ENCODE measurements around a stretch of chr1.

GRCh38 chr1:8860635-8861367 lies 17.7 kb downstream of the ENO1 start:
- RRBS, 2 experiments = no CpG with 5 or more reads among the region's 20 CpGs
CAGE:
- cytosol, long polyA minus RNA = no peak
- cytosol, long polyA plus RNA = start-site peak on the plus strand at chr1:8861006-8861336, 72 and 11 reads in 2 replicates
- long polyA plus RNA = start-site peak on the plus strand at chr1:8861108-8861128, 8 and 17 reads in 2 replicates
- nucleus, long polyA minus RNA = no peak
- nucleus, long polyA plus RNA = no peak

GRCh38 chr1:8874794-8876011 lies 3.3 kb downstream of the ENO1 start:
- RRBS, 2 experiments = no CpG with 5 or more reads among the region's 16 CpGs
CAGE:
- cytosol, long polyA minus RNA = no peak
- cytosol, long polyA plus RNA = no peak
- long polyA plus RNA = no peak
- nucleus, long polyA minus RNA = start-site peak on the minus strand at chr1:8875816-8875863, 29 reads
- nucleus, long polyA plus RNA = no peak

DNA sequence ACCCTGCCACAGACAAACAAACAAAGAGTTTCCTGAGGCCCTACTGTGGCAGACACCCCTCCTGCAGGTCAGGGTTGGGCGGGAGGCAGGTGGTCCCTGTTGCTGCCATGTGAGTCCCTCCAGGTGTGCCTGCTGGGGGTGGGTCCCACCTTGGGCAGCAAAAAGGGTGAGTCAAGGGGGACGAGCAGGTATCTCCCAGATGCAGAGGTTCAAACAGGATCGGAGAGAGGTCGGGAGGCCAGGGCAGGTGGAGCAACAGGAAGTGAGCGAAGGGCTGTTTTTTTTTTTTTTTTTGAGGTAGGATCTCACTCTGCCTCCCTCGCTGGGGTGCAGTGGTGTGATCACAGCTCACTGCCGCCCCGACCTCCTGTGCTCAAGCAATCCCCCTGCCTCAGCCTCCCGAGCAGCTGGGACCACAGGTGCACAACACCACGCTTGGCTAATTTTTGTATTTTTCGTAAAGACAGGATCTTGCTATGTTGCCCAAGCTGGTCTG lies 39.4 kb downstream of the SLC2A7 start:
- RRBS, 2 experiments = no CpG with 5 or more reads among the region's 11 CpGs
CAGE:
- cytosol, long polyA minus RNA = no peak
- cytosol, long polyA plus RNA = no peak
- long polyA plus RNA = no peak
- nucleus, long polyA minus RNA = no peak
- nucleus, long polyA plus RNA = no peak

- RRBS, 2 experiments = no CpG with 5 or more reads among the region's 6 CpGs
CAGE:
- cytosol, long polyA minus RNA = no peak
- cytosol, long polyA plus RNA = no peak
- long polyA plus RNA = no peak
- nucleus, long polyA minus RNA = no peak
- nucleus, long polyA plus RNA = no peak
These were observed 16.6 kb downstream of the SLC2A7 start for GRCh38 chr1:9009534-9010063.

DNA sequence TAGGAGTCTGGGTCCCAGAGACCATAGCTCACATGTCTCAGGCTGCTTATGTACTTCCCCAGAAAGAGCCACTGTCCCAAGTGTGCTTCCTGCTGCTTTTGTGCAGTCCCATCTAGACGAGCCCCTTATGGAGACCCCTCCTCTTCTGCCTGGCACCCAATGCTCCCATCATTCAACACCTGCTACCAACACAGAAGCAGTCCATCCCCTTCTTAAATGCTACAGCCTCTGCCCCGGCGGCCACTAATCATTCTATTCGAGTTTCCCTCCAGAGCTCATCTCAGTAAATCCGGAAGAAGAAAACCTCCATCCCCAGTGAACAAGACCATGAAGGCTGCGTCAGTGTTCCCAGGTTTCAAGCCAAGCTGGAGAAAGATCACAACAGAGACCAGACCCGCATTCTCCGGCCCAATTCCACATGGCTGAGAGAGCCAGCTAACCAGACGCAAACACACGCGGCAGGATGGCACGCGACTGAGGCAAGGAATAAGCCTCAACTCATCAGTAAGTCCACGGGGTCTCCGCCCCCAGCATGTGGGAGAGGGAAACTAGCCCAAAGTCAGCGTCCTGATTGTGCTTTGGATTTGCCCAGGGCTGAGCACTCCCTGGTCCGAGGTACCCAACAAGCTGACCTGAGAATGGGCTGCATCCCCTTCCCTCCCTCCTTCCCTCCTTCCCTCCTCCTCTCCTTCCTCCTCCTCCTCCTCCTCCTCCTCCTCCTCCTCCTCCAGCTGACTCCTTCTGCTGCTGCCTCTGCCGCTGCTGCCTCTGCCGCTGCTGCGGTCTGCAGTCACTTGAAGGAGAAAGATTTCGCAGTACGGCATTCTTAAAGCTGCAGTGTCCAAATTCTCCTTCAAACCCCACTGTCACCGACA lies 33.2 kb upstream of the H6PD start:
- RRBS, 2 experiments = 15% methylated on average over 3 of the region's 23 CpGs; no CpG with 5 or more reads in 1 of the 2 experiments
CAGE:
- cytosol, long polyA minus RNA = no peak
- cytosol, long polyA plus RNA = no peak
- long polyA plus RNA = no peak
- nucleus, long polyA minus RNA = no peak
- nucleus, long polyA plus RNA = no peak

- RRBS, 2 experiments = no CpG with 5 or more reads among the region's 43 CpGs
CAGE:
- cytosol, long polyA minus RNA = no peak
- cytosol, long polyA plus RNA = no peak
- long polyA plus RNA = no peak
- nucleus, long polyA minus RNA = no peak
- nucleus, long polyA plus RNA = no peak
These were observed 346 bp upstream of the H6PD start for GRCh38 chr1:9234150-9234705.

- RRBS, 2 experiments = no CpG with 5 or more reads among the region's 4 CpGs
CAGE:
- cytosol, long polyA minus RNA = no peak
- cytosol, long polyA plus RNA = no peak
- long polyA plus RNA = no peak
- nucleus, long polyA minus RNA = no peak
- nucleus, long polyA plus RNA = no peak
These were observed 5.8 kb downstream of the H6PD start for GRCh38 chr1:9240473-9240733.

DNA sequence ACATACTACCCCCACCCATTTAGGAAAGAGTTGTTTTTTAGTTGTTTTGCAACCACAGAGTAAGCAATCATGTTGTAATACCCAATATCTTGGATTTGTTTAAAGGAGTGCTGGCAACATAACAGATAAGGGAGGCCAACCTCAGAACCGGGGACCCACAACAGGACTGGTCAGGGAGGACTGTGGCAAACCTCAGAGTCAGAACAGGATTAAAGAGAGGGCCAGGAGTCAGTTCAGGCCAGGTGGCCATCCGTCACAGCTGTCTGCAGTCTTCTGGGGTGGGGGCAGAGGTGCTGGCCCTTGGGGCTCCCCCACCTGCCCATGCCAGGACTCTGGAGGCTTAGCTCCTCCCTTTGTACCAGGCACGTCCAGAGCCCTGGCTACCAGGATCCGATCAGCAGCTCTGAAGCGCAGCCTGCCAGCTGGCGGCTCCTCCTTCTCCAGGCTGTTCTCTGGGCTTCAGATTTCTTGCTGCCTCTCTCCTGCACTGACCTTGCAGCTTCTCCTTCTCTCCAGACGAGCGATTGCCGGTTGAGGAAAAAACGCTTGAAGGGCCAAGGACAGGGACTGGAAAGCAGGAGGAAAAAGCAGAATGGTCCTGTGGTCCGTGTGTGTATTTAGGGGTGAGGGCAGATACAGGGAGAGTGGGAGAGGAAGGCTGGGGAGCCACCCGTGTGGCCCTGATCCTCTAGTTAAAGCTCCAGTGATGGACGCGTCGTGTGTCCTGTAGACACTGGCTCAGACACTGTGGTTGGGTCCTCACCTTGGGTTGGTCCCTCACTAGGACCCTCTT lies 8.0 kb downstream of the H6PD start:
- RRBS, 2 experiments = no CpG with 5 or more reads among the region's 15 CpGs
CAGE:
- cytosol, long polyA minus RNA = no peak
- cytosol, long polyA plus RNA = no peak
- long polyA plus RNA = no peak
- nucleus, long polyA minus RNA = no peak
- nucleus, long polyA plus RNA = no peak

DNA sequence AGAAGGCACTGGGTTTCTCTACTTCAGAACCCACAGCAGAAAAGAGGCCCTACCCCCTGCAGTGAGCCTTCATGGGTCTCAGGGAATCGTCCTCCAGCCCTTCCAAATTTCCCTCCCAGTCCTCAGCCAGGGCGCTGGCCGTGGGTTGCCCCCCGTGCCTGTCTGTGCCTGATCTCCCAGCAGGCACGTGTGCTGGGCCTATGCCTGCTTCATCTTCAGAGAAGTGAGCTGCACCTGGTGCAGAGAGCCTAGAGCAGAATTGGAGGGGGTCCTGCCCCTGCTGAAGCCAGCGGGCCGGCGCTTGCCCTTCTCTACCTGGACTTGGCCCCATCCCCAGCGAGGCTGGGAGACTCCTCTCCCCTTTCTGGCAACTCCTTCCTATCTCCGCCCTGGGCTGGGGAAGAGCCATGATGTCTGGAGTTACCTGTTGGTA lies 14.2 kb downstream of the H6PD start:
- RRBS, 2 experiments = no CpG with 5 or more reads among the region's 10 CpGs
CAGE:
- cytosol, long polyA minus RNA = no peak
- cytosol, long polyA plus RNA = no peak
- long polyA plus RNA = no peak
- nucleus, long polyA minus RNA = no peak
- nucleus, long polyA plus RNA = no peak

GRCh38 chr1:9263323-9263815 lies 28.8 kb downstream of the H6PD start:
- RRBS, 2 experiments = no CpG with 5 or more reads among the region's 22 CpGs
CAGE:
- cytosol, long polyA minus RNA = no peak
- cytosol, long polyA plus RNA = no peak
- long polyA plus RNA = no peak
- nucleus, long polyA minus RNA = no peak
- nucleus, long polyA plus RNA = no peak

DNA sequence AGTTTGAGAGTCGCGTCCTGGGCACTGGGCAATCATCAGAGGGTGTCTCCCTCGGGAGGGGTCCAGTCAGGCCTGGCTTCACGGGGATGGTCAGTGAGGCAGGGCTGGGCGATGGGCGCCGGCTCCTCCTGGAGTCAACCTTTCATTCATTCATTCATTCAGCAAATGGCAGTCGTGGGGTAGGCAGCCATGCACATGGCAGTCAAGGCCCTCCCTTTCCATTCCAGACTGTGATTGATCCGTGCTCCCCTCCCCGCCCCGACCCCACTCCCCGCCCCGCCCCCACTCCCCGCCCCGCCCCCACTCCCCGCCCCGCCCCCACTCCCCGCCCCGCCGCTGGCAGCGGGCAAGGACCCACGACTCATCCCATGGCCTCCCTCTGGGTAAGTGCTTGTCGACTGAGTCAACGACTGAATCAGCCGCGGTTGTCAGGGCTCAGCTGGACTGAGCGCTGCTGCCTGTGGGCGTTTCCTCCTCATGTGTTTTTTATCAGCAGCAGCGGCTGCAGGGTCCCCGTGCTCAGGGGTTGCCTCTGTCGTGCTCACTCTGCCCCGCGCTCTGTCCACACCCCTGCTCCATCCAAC lies 12.5 kb upstream of the SPSB1 start:
- RRBS, 2 experiments = no CpG with 5 or more reads among the region's 33 CpGs
CAGE:
- cytosol, long polyA minus RNA = no peak
- cytosol, long polyA plus RNA = no peak
- long polyA plus RNA = no peak
- nucleus, long polyA minus RNA = no peak
- nucleus, long polyA plus RNA = no peak

GRCh38 chr1:9308750-9309108 lies 16.0 kb downstream of the SPSB1 start:
- RRBS, 2 experiments = no CpG with 5 or more reads among the region's 7 CpGs
CAGE:
- cytosol, long polyA minus RNA = no peak
- cytosol, long polyA plus RNA = no peak
- long polyA plus RNA = no peak
- nucleus, long polyA minus RNA = no peak
- nucleus, long polyA plus RNA = no peak

- RRBS, 2 experiments = 81 to 85% methylated on average over 5 of the region's 40 CpGs
CAGE:
- cytosol, long polyA minus RNA = no peak
- cytosol, long polyA plus RNA = no peak
- long polyA plus RNA = no peak
- nucleus, long polyA minus RNA = no peak
- nucleus, long polyA plus RNA = no peak
These were observed 27.2 kb downstream of the SPSB1 start for GRCh38 chr1:9319466-9320632.

- RRBS, 2 experiments = 100% methylated on average over 3 of the region's 17 CpGs; no CpG with 5 or more reads in 1 of the 2 experiments
CAGE:
- cytosol, long polyA minus RNA = no peak
- cytosol, long polyA plus RNA = no peak
- long polyA plus RNA = no peak
- nucleus, long polyA minus RNA = no peak
- nucleus, long polyA plus RNA = no peak
These were observed 29.9 kb downstream of the SPSB1 start for GRCh38 chr1:9322495-9323003.

GRCh38 chr1:9435814-9436579 lies 103.3 kb upstream of the SLC25A33 start:
- RRBS, 2 experiments = no CpG with 5 or more reads among the region's 5 CpGs
CAGE:
- cytosol, long polyA minus RNA = no peak
- cytosol, long polyA plus RNA = no peak
- long polyA plus RNA = no peak
- nucleus, long polyA minus RNA = no peak
- nucleus, long polyA plus RNA = no peak

GRCh38 chr1:9437837-9438367 lies 101.4 kb upstream of the SLC25A33 start:
- RRBS, 2 experiments = no CpG with 5 or more reads among the region's 13 CpGs
CAGE:
- cytosol, long polyA minus RNA = no peak
- cytosol, long polyA plus RNA = no peak
- long polyA plus RNA = no peak
- nucleus, long polyA minus RNA = no peak
- nucleus, long polyA plus RNA = no peak

DNA sequence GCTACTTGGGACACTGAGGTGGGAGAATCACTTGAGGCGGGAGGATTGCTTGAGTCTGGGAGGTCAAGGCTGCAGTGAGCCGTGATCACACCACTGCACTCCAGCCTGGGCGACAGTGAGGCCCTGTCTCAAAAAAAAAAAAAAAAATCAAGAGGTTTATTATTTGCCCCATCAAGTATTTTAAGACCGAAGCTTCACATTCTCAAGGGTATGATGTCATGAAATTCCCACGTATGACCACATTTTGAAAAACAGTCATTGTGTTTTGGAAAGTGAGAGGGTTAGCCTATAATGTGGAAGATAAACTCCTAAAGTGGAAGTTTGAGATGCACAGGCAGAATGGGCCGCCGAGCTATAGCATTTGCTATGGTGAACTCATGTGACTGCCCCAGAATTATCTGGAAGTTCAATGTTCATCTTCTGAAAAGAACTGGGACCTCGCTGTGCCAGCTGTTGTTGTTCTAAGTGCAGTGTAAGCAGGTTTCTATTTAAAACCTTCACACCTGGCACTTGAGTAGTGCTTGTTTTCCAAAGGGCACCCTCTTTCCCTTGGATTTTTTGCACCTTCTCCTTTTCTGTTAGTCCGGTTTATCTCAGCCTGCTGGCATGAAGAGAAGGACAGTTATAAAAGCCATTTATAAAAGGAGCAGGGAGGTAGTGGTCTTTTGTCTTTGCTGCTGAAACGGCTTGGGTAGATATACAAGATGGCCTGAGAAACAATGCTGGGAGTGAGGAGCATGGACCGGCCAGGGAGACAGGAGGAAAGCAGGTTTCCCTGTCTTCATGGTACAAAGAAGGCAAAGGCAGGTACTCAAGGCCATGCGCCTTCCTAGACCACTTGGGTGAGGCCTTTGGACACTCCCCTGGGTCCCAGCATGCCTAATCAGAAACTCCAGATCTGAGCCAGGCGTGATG lies 96.8 kb upstream of the SLC25A33 start:
- RRBS, 2 experiments = no CpG with 5 or more reads among the region's 13 CpGs
CAGE:
- cytosol, long polyA minus RNA = no peak
- cytosol, long polyA plus RNA = no peak
- long polyA plus RNA = no peak
- nucleus, long polyA minus RNA = no peak
- nucleus, long polyA plus RNA = no peak

DNA sequence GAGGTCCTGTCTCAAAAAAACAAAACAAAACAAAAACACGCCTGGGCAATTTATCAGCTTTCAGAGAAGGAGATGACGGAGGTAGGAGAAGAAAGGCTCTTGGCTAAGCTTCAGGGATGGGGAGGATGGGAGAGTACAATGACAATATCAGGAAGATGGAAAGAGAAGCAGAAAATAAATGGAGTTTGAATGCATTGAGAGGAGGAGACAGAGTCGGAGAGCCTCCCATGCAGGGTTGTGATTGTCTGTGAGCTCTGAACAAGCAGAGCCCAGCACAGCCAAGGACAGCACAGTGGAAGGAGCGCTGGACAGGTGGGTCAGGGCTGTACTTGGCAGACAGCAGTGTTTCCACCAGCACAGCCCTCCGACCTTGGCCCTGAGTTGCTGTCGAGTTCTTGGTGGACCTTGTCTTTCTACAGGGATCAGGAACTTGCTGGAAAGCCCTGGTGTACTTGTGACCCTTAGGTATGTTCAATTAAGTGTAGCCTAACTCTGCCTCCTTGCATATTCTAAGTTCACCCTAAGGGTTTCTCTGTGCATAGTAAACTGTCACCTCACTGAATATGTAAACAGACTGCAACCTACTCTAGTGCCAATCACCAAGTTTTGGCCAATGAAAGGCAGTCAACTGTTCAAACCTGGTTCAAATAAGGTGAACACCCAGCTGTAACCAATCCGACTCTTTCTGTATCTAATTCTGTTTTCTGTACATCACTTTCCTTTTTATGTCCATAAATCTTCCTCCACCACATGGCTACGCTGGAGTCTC lies 86.7 kb upstream of the SLC25A33 start:
- RRBS, 2 experiments = no CpG with 5 or more reads among the region's 8 CpGs
CAGE:
- cytosol, long polyA minus RNA = no peak
- cytosol, long polyA plus RNA = no peak
- long polyA plus RNA = no peak
- nucleus, long polyA minus RNA = no peak
- nucleus, long polyA plus RNA = no peak

GRCh38 chr1:9501016-9501616 lies 38.1 kb upstream of the SLC25A33 start:
- RRBS, 2 experiments = no CpG with 5 or more reads among the region's 13 CpGs
CAGE:
- cytosol, long polyA minus RNA = no peak
- cytosol, long polyA plus RNA = no peak
- long polyA plus RNA = no peak
- nucleus, long polyA minus RNA = no peak
- nucleus, long polyA plus RNA = no peak

DNA sequence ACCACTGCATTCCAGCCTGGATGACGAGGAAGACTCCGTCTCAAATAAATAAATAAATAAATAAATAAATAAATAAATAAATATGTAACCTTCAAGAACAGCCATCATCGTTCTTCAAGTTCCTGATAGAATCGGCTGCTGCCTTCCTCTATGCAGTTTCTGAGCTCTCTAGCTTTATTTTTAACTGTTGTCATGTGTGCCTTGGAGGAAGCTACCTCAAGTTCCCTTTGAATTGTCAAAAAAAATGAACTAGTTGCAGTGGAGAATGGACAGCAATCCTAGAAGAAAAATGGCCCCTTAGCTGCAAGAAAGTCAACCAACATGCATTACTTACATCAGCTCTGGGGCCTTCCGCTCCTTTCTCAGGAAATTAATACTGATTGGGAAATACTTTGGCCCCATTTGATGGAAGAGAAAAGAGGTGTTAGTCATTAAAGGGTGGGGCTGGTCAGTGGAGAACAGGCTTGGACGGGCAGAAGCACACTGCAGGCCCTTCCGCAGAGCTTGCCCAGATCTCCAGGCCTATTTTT lies 7.0 kb upstream of the PIK3CD start:
- RRBS, 2 experiments = no CpG with 5 or more reads among the region's 7 CpGs
CAGE:
- cytosol, long polyA minus RNA = no peak
- cytosol, long polyA plus RNA = no peak
- long polyA plus RNA = no peak
- nucleus, long polyA minus RNA = no peak
- nucleus, long polyA plus RNA = no peak

Measured in HepG2 (cell line).